Hair follicle dermal papilla cell (primary cell): ENCODE measurements around the genes CIITA and PRM1.

DNA sequence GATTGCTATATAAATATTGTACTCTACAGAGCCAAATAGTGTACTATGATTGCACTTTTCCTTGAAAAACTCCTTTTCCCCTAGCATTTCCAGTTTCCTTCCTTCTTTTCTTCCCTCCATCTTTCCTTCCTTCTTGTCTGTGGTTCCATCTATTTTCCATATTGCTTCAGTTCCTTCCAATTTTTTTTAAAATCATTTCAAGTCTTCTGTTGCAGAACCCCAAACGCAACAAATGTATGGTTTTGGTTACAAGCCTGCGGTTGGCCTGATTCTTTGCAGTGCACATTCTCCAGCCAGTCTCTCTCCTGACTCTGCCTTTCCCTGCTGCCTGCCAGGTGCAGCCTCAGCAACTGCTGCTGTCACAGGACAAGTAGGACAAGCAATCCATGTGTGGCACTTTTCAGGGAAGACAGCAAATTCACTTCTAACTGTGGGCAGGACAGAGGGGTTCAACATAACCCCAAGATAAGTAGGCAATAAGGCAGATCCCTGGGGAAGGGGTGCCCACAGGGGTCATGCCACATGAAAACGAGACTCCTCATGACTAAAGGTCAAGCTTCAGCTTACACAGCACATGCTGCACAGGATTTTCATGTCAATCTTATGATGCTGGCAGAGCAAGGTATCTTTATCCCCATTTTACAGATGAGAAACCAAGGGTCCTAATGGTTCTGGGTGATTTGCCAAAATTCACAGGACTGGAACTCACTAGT lies 24.1 kb downstream of the EMP2 start:
- CAGE, long polyA plus RNA, result no peak

- CAGE, long polyA plus RNA, result no peak
Measured at GRCh38 chr16:10565103-10565553, 15.3 kb downstream of the EMP2 start.

GRCh38 chr16:10598166-10598581 lies 17.8 kb upstream of the EMP2 start:
- CAGE, long polyA plus RNA, result no peak

DNA sequence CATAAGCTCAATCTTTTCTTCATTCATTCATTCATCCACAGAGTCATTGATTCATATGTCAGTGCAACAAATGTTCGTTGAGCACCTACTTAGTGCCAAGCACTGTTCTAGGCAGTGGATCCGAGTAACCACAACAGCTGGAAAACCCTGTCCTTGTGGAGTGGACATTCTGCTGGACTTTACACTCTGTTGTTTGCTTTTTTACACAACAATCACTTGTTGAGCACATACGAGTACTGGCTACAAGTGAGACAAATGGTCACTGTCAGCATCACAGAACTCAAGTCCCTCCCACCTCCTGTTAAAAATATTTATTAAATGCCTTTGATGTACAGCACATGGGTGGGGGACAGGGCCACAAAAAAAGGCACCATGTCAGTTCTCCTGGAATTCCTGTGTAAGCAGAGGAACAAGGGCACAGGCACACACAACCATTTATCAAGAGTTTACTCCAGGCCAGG lies 46.9 kb downstream of the TEKT5 start:
- CAGE, long polyA plus RNA, result no peak

DNA sequence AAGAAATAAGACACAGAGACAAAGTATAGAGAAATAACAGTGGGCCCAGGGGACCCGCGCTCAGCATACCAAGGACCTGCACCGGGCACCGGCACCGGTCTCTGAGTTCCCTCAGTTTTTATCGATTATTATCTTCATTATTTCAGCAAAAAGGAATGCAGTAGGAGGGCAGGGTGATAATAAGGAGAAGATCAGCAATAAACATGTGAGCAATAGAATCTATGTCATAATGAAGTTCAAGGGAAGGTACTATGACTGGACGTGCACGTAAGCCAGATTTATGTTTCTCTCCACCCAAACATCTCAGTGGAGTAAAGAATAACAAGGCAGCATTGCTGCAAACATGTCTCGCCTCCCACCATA lies 10.9 kb upstream of the TVP23A start:
- CAGE, long polyA plus RNA, result no peak

DNA sequence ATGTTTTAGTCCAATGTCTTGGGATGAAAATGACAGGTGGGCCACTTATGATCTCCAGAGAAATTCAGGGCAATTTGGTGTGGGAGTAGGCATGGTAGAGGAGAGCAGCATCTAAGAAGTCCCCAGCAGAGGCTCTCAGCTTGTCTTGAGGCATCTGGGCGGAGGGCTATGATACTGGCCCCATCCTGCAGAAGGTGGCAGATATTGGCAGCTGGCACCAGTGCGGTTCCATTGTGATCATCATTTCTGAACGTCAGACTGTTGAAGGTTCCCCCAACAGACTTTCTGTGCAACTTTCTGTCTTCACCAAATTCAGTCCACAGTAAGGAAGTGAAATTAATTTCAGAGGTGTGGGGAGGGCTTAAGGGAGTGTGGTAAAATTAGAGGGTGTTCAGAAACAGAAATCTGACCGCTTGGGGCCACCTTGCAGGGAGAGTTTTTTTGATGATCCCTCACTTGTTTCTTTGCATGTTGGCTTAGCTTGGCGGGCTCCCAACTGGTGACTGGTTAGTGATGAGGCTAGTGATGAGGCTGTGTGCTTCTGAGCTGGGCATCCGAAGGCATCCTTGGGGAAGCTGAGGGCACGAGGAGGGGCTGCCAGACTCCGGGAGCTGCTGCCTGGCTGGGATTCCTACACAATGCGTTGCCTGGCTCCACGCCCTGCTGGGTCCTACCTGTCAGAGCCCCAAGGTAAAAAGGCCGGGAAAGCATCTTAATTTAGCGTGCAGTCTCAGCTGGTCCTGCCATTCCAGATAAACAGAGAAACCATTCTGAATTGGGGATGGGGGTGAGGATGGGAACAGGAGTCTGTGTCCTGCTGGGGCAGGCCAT lies at the start of gene CIITA:
Gene CIITA (plus strand): TSS at position 510 of the 831 bp plus-strand sequence.
- CAGE, long polyA plus RNA, result no peak

GRCh38 chr16:10923681-10924271 lies 18.5 kb downstream of the DEXI start:
- CAGE, long polyA plus RNA, result no peak

DNA sequence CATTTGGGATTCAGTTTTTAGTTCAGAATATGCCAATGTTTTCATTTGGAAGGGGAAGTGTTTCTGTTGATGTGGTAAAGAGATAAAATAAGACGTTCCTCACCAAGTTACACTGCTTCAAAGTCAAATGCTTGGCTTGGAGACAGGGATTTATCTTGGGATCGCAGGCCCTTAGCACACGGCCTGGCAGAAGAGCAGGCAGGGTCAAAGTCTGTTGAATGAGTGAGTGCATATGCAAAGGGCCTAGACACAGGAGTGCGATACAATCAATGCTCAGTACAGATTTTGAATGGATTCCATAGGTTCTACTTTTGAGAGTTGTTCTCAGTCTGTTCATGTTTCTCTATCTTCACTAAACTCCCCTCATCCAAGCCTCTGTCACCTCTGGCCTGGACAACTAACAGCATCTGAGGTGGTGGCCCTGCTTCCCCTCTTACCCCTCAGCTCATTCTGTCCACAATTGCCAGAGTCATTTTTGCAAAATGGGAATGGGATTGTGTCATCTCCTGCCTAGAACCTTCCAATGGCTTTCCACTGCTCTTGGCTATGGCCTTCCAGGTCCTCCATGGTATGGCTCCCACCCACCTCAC lies 3.3 kb downstream of the DEXI start:
- CAGE, long polyA plus RNA, result no peak

DNA sequence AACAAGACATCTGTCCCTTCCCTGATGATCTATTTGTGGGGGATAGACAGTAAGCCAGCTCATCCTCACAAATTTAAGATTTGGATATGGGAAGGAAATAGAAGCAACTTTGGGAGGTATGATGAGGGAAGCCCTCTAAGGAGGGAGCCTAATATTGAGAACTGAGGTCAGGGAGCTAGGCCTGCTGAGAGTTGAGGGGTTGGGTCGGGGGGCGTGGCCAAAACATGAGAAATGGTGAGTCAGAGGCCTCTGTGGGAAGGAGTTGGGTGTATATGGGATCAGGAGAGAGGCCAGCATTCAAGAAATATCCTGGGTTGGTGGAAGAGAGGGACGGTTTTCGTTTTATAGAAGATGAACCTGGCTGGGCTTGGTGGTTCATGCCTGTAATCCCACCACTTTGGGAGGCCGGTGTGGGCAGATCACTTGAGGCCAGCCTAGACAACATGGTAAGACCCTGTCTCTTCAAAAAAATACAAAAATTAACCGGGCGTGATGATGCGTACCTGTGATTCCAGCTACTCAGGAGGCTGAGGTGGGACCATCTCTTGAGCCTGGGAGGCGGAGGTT lies 48.5 kb downstream of the CLEC16A start:
- CAGE, long polyA plus RNA, result no peak

- CAGE, long polyA plus RNA, result no peak
Measured at GRCh38 chr16:11205454-11205994, 50.5 kb downstream of the SOCS1 start.

GRCh38 chr16:11281045-11281769 lies at the start of gene PRM1:
Gene PRM1, minus strand, starts transcription at chr16:11281330.
- CAGE, long polyA plus RNA, result no peak

DNA sequence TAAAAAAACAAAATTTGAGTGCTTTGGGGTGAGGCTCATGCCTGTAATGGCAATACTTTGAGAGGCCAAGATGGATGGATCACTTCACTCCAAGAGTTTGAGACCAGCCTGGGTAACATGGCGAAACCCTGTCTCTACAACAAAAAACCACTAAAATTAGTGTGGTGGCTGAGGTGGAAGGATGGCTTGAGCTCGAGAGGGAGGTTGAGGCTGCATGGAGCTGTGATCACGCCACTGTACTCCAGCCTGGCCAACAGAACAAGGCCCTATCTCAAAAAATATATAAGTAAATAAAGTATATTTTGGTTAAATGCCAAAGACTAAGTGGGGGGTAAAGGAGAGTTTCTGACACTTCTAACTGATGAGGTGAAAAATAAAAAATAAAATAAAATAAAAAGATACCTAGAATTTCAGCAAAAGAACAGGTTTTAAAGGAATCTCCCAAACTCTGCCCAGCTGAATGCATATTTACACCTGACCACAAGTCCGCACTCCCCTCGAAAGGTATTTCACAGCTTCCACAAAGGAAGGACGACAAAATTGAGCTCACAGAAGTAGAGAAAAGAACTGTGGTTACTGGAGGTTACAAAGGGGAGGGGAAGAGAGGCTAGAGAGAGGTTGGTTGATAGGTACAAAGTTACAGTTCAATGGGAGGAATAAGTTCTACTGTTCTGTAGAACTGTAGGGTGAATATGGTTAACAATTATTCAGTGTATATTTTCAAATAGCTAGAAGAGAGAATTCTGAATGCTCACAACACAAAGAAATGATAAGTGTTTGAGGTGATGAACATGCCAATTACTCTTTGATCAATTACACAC lies 5.2 kb downstream of the LITAF start:
- CAGE, long polyA plus RNA, result no peak

- CAGE, long polyA plus RNA, result no peak
Measured at GRCh38 chr16:11615540-11616330, 29.0 kb upstream of the LITAF start.

- CAGE, long polyA plus RNA, result no peak
Measured at GRCh38 chr16:11635203-11635658, 33.0 kb upstream of the SNN start.

DNA sequence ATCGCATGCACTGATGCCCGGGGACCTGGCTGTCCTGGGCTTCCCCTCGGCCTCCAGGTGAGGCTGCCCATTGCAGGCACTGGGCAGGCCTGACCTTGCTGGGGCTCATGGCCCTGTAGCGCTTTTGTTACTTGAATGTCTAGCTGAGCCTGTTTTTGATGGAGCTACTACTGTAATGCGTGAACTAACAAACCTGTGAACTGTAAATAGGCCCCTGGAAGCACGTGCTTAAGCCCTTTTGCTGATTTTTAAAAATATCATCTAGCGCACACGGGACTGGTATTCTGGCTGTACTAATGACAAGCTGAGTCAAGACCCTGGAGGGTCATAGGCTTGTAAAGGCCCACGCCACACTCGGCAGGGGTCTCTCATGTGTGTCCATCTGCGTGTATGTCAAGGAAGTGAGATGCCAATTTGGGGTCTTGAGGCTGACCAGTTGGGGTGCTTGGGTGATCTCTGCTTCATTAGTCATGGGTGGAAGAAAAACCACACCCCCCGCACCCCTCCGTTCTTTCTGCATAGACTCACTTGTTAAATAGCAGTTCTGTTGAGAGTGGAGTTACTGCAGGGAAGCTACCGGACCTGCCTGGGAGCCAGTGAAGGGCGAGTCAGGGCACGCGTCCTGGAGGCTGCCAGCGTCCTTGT lies 8.3 kb downstream of the SNN start:
- CAGE, long polyA plus RNA, result no peak

DNA sequence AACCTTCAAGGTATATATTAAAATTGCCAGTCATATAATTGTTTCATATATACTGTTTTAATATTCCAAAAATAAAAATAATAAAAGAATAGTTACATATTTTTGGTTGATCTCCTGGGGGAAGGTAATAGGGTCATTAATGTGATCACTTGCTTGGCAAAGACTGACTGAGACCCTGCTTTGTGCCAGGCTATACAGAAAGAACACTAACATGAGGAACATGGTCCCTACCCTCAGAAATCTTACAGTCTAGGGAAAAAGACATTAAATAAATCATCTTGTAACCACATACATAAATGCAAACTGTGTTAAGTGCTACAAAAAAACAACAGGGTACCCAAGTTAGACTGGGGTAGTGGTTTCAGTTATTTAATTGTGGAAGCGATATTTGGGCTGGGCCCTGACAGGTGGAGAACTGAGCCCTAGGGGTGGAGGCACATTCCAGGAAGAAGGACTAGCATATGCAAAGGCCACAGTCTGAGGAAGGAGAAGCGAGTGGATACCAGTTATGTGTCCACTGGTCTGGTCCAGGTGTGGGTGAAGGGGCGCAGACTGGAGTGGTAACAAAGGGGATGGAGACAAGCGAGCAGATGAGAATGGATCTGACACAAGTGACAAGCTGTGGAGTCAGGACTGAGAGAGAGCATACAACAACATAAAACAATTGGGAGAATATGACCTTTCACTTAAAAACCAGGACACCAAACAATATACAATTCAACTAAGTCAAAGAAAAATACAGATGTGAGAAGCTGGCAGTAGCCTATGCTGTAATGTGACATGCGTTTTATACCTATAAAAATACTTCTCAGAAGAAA lies 22.9 kb downstream of the TXNDC11 start:
- CAGE, long polyA plus RNA, result no peak

- CAGE, long polyA plus RNA, result no peak
Measured at GRCh38 chr16:11869168-11870383, 18.2 kb upstream of the RSL1D1 start.

DNA sequence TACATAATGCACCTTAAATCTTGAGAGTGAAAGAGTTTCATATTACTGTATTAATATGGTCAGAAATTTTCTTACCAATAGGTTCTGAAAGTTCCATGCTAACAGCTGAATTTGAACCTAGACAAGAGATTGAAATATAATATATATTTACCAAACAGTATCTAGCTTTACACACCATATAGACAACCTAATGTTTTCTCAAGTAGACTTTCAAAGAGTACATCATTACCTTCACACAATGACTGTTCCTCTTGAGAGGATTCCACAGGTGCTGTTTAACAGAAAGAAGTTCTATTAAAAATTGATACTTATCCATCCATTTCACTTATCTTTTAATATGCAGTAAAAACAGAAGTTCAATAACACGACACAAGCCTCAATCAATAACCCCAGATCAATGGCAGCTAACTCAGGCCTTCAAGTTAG lies 18.0 kb downstream of the GSPT1 start:
- CAGE, long polyA plus RNA, result no peak

GRCh38 chr16:11914528-11915588 lies 898 bp downstream of the GSPT1 start:
- CAGE, long polyA plus RNA, result no peak

GRCh38 chr16:11915589-11915837 lies 243 bp downstream of the GSPT1 start:
- CAGE, long polyA plus RNA, result no peak